Daoy (cell line): ENCODE measurements around the gene ONECUT1.

- RAMPAGE, long total RNA: no peak
These were observed 2.0 kb downstream of the MYO5C start for GRCh38 chr15:52293443-52294228.

DNA sequence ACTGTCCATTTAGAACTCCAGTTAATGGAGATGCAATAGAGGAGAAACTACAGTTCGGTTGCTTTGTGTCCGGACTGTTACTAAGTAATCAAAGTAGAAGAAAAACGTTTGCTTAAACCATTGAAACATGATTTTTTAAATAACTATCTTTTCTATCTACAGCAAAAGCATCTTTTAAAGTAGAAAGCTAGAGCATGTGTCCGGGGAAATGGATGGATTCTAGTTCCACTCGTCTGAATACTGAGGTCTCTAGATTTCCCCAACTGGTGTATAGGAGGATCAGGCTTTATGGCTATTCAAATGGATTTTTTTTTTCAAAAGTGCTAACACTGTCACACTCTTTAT lies 1.2 kb downstream of the MYO5C start:
- RAMPAGE, long total RNA: no peak

- RAMPAGE, long total RNA: no peak
These were observed 74.5 kb upstream of the MYO5C start for GRCh38 chr15:52370138-52370485.

GRCh38 chr15:52789776-52790662 lies at the start of gene ONECUT1:
TSS of gene ONECUT1 (minus strand) at chr15:52790336.
- RAMPAGE, long total RNA: no peak

- RAMPAGE, long total RNA: no peak
These were observed 309.5 kb downstream of the WDR72 start for GRCh38 chr15:53449783-53450472.

DNA sequence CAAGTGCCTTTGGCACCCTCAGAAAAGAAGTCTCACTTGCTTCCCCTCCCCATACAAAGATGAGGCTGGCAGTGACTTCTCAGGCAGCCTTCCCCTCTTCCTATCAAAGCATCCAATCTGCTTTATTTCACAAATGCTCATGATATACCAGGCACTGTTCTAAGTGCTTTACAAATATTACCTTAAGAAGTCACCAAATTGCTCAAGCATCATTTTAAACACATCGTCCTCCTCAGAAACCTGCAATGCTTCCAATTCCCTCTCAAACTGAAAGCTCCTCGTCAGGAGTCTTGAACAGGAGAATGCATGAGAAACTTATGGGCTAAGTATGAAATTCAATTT lies 181.9 kb downstream of the RSL24D1 start:
- RAMPAGE, long total RNA: no peak

DNA sequence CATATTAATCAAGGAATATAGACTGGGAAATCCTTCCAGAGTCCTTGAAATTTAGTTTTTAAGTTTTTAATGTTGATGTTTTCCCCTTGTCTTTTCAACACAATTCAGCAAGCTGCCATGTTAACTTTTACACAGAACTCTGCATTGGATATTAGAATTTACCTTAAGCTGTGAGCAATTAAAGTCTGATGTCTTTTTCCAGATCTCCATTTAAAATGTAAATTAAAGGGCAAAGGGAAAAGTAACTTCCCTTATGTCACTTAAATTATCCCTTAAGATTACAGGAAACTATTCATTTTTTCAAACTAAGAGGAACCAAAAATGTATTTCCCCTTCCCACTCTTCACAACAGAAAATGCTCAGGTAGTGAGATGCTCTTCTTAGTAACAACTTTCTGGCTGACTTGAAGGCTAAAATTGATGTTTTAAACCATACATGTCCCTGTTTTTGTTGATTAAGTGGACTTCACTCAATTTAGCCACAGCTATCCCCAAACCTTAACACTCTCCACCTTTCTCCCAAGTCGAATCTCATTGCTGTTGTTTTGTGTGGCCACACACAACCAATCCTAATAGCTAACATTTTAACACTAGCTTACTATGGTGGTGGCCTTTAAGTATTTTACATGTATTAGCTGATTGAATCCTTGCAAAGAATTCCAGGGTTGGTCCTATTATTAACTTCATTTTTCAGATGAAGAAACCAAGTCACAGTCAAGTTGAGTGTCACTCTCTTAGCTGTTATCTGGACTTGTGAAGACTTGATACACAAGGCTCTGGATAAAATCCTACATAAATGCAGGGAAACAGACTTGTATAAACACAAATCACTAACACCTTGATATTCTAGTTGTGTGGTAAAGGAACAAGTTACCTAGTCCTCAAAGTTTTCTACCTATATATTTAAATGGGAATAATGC lies 17.5 kb downstream of the RSL24D1 start:
- RAMPAGE, long total RNA: no peak

DNA sequence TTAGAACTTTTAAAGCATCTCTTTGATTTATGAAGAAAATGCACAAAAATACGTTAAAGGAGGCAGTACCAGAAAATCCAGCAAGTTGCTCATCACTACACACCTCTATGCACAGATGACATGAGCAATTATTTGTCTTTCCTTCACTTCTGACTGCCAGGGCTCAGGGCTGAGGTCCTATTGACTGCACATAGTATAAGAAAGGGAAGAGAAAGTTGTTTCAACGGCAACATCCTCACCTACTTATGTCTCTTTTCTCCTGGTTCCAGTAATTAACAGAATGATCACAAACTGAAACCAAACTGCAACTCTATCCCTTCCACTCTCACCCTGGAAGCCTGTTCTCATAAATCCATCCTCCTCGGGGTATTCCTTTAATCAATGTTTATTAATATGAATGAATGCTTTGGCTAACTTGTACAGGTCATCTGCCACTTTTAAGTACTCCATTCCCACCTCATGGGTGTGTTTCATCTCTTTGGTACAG lies 34.6 kb downstream of the RAB27A start:
- RAMPAGE, long total RNA: no peak

GRCh38 chr15:55270063-55270652 lies 19.5 kb downstream of the RAB27A start:
- RAMPAGE, long total RNA: no peak

DNA sequence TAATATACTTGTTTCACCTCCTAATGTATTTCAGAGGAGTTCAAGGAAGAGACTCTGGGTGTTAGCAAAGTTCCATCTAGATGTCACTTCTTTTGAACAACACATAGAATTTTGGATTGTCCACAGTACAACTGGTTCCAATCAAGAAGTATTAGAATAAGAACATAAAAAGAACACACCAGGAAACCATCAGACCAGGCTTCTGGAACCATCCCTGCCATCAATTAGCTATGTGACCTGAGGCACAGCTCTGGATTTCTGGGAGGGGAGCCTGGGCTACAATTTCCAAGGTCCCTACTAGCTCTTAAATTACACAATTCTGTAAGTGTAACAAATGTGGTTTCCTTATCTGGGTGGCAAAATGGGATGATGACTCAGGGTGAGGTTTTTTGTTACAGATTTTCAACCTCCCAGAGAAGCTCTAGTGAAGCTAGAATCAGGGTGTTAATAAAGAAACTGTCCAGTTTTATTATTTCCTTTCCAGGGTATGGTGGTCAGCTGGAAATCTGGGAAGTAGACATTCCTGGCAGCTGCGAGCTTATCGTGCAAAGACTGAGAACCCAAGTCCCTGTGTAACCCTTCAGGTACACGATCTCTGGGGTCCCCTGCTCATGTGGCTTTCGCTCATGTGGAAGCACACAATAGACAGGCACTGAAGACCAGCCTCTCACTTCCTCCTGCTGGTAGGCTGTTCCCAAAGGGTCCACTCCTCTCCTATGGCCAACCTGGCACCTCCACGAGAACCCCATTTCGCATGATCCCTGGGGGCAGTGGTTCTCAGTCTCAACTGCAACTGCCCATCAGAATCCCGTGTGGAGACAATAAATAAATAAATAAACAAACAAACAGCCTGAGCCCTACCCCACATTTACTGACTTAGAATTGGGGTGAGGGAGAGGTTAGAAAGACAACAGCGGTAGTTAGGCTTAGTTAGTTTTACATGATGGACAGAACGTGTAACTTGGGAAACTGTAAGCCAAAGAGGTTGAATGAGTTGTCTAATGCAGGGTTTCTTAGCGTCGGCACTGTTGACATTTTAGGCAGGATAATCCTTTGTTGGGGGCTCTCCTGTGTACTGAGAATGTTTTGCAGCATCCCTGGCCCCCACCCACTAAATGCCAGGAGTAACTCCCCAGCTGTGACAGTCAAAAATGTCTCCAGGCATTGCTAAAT lies 7.1 kb downstream of the RAB27A start:
- RAMPAGE, long total RNA: no peak

DNA sequence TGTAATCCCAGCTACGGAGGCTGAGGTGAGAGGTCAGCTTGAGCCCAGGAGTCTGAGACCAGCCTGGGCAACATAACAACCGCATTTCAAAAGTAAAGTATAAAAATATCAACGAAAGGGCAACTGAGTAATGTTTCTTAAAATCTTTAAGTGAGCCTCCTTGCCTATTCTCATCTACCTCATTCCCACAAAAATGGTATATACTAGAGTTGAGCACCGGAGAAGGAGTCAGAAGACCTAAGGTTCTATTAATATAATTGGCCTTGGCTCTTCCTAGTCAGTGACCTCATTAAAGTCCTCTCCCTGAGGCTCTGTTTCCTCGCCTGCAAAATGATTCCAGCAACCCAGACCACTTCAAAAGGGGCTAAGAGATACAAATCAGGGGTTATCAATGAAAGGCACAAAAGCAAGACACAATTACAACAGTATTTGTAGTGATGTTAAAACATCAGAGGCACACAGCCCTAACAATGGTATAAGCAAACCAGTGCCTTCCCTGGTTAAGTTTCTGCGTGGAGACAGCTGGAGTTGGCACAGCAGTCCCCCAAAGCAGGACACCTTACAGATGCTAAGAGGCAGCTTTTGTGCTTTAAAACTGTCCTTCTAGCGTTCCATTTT lies 1.3 kb downstream of the ZNF280D start:
- RAMPAGE, long total RNA: no peak

- RAMPAGE, long total RNA: no peak
These were observed 32.2 kb upstream of the TCF12 start for GRCh38 chr15:56886318-56886517.

- RAMPAGE, long total RNA: no peak
These were observed 546 bp upstream of the TCF12 start for GRCh38 chr15:56917969-56918226.

DNA sequence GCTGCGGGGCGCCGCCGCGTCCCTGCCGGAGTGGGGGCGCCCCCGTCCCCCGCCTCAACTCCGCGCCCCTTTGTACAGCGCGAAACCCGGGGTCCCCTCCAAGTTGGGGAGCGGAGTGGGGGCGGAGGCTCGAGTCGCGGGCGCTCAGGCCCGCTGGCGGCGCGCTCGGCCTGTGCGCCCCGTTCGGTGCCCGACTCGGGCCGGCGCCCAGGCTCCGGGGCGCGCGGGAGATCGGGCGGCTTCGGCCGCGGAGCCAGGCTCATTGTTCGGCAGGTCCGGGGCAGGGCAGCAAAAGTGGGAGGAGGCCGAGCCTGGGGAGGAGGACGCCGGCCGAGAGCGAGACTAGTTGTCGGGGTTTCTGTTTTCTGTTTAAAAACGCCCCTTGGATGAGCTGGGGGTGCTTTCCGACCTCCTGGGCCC lies 522 bp downstream of the TCF12 start:
- RAMPAGE, long total RNA: no peak

DNA sequence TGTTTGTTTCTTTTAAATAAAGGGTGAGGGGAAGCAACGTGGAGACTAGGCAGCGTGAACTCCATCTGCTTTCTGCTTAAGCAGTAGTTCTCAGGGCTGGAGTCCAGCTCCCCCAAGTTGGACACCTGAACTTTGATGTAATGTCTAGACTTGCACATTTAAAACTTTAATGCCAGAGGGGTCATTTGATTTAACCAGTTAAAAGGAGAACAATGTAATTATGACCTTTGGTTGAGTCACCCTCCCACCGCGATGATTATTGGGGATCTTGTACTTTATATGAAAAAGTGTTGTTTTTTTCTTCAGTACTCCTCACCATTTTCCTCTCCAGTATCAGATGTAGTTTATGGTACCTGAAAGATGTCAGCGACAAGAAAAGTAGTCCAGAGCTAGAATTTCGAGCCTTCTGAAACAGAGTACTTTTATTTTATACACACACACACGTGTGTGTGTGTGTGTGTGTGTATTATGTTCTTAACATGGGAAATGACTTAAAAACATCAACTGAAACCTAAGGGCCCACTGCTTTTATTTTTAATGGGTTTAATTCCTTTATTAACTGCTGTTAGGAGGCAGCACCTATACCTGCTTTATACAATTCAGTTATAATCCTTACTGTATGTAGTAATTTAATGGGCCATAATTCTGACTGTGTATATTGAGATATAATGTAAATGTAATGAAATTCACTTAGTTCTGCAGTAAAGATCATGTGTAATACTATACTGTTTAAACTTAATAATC lies 1.8 kb downstream of the TCF12 start:
- RAMPAGE, long total RNA: no peak

- RAMPAGE, long total RNA: no peak
These were observed 14.8 kb downstream of the TCF12 start for GRCh38 chr15:56933001-56933888.

- RAMPAGE, long total RNA: no peak
These were observed 70.2 kb upstream of the CGNL1 start for GRCh38 chr15:57305845-57306711.

GRCh38 chr15:57437398-57438076 lies 61.2 kb downstream of the CGNL1 start:
- RAMPAGE, long total RNA: no peak

- RAMPAGE, long total RNA: no peak
These were observed 3.9 kb downstream of the MYZAP start for GRCh38 chr15:57595597-57596017.

- RAMPAGE, long total RNA: no peak
These were observed 40.6 kb downstream of the MYZAP start for GRCh38 chr15:57632200-57632722.